HEK293 (cell line): ENCODE data around the gene ADIPOQ.

GRCh38 chr3:184490961-184491423 is 70.6 kb upstream of the EPHB3 start:
- PRO-cap: no peak
- RRBS, 2 experiments: no CpG with 5 or more reads among the region's 15 CpGs

DNA sequence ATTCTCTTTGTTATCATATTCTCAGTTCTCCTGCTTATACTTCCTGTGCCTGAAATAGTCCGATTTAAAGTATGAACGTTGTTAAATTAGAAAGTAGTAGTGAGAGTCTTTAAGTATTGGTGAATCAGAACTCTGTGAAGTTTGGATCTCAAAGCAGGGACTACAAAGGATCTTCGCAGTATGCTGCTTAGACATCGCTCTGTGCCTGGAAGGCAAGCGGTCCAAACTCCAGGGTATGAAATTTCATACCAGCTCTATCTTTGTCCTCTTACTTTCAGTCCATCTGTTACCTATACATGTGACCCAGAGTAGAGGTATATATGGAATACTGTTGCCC is 34.5 kb downstream of the VPS8 start:
- PRO-cap: no peak
- RRBS, 2 experiments: no CpG with 5 or more reads among the region's 5 CpGs

GRCh38 chr3:185489970-185490791 is 8.7 kb downstream of the TMEM41A start:
- PRO-cap: no peak
- RRBS, 2 experiments: no CpG with 5 or more reads among the region's 8 CpGs

GRCh38 chr3:185649337-185649950 is 63.3 kb downstream of the SENP2 start:
- PRO-cap: no peak
- RRBS, 2 experiments: 97% methylated on average over 2 of the region's 14 CpGs; no CpG with 5 or more reads in 1 of the 2 experiments

- PRO-cap: no peak
- RRBS, 2 experiments: no CpG with 5 or more reads among the region's 6 CpGs
Measured at GRCh38 chr3:185745369-185746047, 79.3 kb downstream of the IGF2BP2 start.

- PRO-cap: no peak
- RRBS, 2 experiments: no CpG with 5 or more reads among the region's 10 CpGs
Measured at GRCh38 chr3:185746152-185746771, 78.6 kb downstream of the IGF2BP2 start.

DNA sequence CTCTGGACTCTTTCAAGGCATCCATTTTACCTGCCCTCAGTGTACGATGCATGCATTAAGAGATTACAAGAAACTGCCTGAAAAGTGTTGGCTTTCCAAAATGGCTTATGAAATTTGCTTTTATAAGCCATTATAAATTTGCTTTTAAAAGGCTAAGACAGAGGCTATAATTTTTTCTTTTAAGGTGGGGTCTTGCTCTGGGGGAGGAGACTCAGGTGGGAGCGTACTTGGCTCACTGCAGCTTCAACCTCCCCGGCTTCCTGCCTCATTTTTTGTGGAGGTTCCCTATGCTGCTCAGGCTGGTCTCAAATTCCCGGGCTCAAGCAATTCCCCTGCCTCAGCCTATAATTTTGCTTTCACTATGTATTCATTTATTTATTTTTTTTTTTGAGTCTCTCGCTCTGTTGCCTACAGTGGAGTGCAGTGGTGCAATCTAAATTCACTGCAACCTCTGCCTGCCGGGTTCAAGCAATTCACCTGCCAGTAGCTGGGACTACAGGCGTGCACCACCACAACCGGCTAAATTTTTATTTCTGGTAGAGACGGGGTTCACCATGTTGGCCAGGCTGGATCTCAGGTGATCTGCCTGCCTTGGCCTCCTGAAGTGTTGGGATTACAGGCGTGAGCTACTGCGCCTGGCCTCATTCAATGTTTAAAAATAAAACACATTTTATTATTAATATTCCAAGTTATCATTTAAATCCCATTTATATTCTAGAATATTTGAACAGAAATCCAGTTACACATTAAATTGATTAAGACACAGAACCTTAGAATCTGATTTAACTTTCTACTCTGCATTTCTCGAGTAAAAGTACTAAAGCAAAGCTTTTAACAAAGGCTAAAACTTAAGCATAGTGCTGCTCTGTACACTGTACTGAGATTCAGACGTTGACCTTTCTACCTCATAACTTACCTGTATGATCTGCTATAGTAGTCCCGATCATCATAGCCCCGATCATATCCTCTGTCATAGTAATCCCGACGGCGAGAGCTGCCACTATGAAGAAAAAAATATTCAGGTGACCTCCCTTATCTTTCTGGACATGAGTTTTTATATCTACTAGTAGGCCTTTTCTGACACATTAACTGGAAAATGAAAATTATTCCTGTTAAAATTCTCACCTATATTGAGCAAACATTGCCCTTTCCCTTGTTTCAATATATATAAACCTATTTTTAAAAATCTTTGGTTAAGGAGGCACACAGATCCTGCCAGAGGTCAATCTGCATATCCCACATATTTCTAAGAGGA is 17.2 kb downstream of the TRA2B start:
- PRO-cap: no peak
- RRBS, 2 experiments: 81% methylated on average over 2 of the region's 18 CpGs; no CpG with 5 or more reads in 1 of the 2 experiments

DNA sequence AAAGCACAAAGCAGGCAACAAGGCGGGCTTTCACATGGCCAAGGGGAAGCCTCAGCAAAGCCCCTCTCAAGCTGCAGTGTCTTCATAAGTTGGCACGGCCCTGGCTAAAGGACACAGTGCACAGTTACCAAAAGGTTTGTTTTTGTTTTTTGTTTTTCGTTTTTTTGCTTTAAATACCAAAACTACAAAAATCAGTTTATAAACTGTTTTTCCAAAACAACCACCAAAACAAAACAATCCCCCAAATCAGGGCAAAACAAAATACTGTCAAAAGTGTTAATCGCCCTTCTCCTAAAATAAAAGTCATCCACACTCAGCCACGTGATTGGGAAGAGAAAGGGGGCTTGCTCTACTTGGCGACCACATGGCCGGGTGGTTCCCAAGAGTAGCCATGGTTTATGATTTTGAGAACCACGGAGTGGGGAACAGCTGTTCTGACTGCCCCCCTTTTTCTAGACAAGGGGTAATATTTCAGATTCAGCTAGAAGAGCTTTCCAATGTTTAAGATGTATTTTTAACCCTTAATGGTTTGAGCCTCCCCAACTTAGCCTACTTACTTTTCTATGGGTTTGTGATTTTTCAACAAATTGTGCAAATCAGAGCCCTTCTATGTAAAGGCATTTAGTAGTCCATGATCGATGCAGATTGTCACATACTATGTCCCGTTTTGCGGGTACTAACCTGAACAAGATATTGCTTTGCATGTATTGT is 61.1 kb downstream of the ETV5 start:
- PRO-cap: no peak
- RRBS, 2 experiments: no CpG with 5 or more reads among the region's 11 CpGs

- PRO-cap: no peak
- RRBS, 2 experiments: no CpG with 5 or more reads among the region's 3 CpGs
Measured at GRCh38 chr3:186185077-186185448, 76.2 kb upstream of the ETV5 start.

DNA sequence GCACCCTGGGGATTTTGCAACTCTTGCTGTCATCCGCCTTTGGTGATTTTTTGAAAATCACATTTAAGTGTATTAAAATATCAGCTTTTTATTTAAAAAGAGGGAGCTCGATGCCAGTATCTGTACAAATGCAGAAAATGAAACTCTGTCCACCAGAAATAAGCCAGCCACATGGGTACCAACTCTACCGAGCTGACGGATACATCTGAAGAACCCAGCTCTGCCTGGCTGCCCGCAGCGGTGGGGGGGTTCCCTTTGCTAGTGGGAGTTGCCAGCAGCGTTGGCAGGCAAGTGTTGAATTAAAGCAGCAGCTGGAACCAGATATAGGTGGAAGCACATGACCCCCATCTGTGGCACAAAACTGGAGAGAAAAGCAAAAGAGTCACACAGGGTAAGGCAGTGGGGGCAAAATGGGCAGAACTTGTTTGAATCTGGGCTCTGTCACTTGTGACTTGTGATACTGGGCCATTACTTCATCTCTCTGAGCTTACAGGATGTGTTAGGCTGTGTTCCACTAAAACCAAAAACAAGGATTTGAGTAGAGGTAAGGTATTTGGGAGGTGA is 17.9 kb downstream of the CRYGS start:
- PRO-cap: no peak
- RRBS, 2 experiments: no CpG with 5 or more reads among the region's 7 CpGs

DNA sequence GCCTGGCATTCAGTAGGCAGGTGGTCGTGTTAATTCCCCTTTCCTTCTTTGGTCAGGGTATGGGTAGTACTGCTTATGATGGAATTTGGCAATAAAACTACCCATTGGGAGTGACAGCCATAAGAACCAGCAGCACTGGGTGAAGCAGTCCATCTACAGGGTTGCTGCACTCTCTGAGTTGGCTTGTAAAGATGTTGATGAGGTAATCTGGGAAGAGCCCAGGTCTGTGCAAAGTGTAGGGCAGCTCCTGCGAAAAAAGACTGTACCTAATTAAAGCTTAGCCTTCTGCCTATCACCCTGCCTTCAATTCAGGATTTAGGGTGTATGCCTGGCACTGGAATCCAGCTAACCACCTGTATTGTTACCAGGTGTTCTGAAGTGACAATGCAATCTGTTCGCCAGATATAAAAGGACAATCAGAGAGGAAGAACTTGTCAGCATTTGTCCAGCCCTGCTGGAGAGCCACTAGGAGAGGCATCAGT is 4.6 kb upstream of the FETUB start:
- PRO-cap: no peak
- RRBS, 2 experiments: no CpG with 5 or more reads among the region's 3 CpGs

GRCh38 chr3:186732446-186732799 is 15.3 kb downstream of the KNG1 start:
- PRO-cap: no peak
- RRBS, 2 experiments: no CpG with 5 or more reads among the region's 2 CpGs

DNA sequence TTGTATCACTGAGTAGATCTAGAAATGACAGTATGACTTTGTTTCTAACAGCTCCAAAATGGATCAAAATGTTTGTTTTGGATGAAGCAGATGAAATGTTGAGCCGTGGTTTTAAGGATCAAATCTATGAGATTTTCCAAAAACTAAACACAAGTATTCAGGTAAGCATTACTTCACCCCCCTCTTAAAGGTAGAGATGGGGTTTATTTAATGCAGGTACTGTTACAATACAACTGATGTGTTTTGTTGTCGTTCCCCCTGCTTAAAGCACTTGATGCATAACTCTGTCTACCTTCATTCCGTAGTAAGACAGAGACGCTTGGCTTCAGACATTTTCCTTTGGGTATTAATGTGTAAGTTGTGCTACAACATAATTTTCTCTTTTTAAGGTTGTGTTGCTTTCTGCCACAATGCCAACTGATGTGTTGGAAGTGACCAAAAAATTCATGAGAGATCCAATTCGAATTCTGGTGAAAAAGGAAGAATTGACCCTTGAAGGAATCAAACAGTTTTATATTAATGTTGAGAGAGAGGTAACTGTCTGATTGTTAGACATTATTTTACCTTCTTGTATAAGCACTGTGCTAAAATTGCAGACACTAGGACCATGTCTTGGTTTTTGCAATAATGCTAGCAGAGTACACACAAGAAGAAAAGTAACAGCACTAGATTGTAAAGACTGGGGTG is 2.9 kb downstream of the EIF4A2 start:
- PRO-cap: no peak
- RRBS, 2 experiments: no CpG with 5 or more reads among the region's 5 CpGs

DNA sequence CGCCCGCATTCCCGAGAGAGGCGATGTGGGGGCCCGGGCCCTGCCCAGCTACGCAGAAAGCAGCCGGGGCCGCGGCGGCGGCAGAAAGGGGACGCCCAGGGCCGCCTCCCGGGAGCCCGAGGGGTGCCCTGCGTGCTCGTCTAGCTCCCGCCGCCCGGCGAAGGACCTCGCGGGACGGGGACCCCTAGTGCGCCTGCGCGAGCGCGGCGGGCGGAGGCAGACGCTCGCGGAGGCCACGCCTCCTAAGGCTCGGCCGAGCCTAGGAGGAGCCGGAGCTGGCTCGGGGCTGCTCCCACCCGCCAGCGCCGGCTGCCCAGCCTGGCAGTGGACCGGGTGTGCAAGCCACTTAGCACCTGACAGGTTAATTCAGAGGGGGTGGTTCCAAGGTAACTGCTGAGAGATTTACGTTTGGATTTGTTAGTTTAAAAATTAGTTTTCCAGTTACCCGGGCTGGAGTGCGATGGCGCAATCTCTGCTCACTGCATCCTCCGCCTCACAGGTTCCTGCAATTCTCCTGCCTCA is 15.1 kb upstream of the ADIPOQ start:
- PRO-cap: bidirectional peak, plus-strand start at position 245 of the sequence, minus-strand start at position 155 of the sequence
- RRBS, 2 experiments: 2 to 3% methylated on average over 13 to 15 of the region's 48 CpGs

DNA sequence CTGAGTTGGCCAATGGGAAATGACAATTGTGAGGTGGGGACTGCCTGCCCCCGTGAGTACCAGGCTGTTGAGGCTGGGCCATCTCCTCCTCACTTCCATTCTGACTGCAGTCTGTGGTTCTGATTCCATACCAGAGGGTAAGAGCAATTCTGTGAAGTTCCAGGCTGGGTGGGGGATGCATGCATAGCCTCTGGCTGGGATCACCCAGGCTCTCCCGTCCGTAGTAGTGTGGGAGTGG is at the start of gene ADIPOQ:
TSS of gene ADIPOQ (plus strand) at position 98 of the 238 bp plus-strand sequence.
- PRO-cap: no peak
- RRBS, 2 experiments: no CpG with 5 or more reads among the region's 3 CpGs

- PRO-cap: no peak
- RRBS, 2 experiments: no CpG with 5 or more reads among the region's 6 CpGs
Measured at GRCh38 chr3:186871054-186871654, 28.6 kb downstream of the ADIPOQ start.

GRCh38 chr3:186942137-186942742 is 11.9 kb downstream of the ST6GAL1 start:
- PRO-cap: no peak
- RRBS, 2 experiments: no CpG with 5 or more reads among the region's 7 CpGs

DNA sequence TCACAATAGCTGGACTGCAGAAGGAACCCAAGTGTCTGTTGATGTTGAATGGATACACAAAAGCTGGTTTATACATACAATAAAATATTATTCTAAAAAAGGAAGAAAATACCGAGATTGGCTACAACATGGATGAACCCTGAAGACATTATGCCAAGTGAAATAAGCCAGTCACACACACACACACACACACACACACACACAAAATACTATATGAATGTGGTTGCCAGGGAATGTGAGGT is 77.0 kb downstream of the RPL39L start:
- PRO-cap: no peak
- RRBS, 2 experiments: no CpG with 5 or more reads among the region's 1 CpG

DNA sequence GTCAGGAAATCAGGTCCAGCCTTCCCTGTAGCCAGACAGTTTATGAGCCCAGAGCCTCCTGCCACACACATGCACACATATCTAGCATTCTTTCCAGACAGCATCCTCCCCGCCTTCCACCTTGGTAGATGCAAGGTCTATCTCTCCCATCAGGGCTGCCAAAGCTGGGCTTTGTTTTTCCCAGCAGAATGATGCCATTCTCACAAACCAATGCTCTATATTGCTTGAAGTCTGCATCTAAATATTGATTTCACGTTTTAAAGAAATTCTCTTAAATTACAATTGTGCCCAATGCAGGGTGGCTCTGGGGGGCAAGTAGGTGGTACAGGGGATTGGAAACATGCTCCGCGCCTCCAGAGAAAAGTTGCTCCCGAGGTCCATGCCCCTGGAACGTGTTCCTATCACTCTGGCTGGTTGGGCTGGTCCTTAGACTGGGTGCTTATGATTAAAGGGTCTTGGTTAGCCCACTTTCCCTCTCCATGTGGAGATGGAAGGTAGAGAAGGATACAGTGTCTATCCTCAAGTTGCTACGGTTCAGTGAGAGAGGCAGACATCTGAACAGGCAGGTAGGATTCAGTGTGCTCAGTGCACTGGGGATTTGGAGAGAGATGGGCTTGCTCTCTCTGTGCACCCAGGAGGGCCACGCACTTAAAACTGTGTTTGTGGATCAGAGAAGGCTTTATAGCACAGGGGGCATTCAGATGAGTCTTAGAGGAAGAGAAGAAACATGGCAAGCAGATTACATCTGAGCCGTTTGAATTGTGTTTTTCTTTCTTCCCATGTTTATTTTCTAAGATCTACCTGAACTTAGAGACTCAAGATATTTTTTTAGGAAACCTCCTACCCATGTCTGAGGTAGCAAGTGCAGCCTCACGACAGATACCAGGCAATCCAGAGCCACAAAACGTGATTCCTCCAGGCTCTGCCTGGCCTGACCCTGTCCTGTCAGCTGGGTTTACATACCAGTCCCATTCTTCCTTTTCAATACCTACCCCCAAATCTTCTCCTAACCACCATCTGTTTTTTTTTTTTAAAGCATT is 63.0 kb downstream of the RPL39L start:
- PRO-cap: no peak
- RRBS, 2 experiments: no CpG with 5 or more reads among the region's 11 CpGs

GRCh38 chr3:187179805-187181105 is 17.0 kb upstream of the RTP1 start:
- PRO-cap: no peak
- RRBS, 2 experiments: no CpG with 5 or more reads among the region's 28 CpGs